HGPS cell (cell line): ENCODE results near the gene DPH1.

- RRBS = 89% methylated on average over 11 of the region's 30 CpGs
Measured at GRCh38 chr17:1474404-1475168, 17.9 kb downstream of the MYO1C start.

- RRBS = no CpG with 5 or more reads among the region's 6 CpGs
Measured at GRCh38 chr17:1517840-1518745, 1.7 kb upstream of the INPP5K start.

GRCh38 chr17:1556604-1557376, 5.8 kb downstream of the PITPNA start:
- RRBS = no CpG with 5 or more reads among the region's 11 CpGs

DNA sequence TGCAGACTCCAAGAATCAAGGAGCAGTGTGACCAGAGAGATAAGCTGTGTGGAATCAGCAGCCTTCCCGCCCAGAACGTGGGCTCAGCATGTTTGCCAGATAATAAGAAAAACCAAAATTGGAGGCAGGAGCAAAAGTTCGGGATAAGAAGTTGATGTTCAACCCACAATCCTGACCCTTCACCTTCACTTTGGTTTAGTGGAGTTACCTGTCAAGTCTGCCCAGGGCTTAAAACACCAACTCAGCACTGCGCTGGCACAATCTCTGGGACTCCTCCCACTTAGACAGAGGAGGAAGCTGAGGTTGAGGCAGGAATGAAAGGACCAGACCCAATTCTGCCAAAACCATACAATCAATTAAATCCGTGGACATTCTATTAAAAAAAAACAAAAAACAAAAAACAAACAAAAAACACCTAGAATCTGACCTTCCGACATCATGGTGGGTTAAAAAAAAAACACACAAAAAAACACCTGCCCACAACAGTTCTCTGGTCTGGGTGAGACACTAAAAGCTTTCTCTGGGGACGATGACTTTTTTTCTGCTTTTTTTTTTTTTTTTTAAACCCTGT, 2.9 kb downstream of the SLC43A2 start:
- RRBS = no CpG with 5 or more reads among the region's 7 CpGs

- RRBS = no CpG with 5 or more reads among the region's 40 CpGs
Measured at GRCh38 chr17:1643806-1644826, 1.4 kb downstream of the SCARF1 start.

GRCh38 chr17:1644827-1645546, 545 bp downstream of the SCARF1 start:
- RRBS = no CpG with 5 or more reads among the region's 16 CpGs

DNA sequence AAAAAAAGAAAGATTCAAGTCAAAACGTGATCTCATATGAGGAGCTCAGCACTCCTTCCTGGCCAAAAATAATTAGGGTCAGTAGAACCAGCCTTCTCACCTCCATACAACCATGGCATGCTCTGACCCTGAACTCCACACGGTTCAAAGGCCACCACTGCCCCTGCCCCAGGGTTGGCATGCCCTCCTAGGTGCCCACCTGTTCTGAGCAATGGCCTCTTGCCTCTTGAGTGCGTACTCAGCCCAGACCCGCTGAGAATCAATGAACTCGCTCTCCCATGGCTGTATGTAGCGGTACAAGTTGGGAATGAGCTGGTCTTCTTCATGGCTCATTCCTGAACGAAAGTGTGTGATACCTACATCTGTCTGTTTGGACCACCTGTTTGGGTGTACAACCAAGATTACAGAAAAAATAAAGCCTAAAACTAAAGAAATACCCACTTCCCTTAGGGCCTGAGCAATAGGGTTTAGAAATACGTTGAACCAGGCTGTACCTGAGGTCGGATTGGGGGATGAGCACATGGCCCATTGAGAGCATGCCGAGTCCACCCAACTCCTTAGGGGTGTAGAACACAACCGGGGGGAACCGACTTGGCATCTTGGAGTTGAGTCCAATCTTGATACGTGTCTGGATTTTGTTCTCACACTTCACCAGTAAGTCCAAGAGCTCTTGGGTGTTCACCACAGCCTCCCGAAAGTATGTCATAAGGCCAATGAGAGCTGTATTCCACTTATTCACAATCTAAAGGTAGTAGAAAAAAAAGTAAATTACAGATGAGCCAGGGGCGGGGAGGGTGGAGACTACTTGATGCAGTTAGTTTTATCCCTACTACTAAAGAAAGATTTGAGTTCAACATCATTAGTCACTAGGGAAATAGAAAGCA, 12.0 kb upstream of the RILP start:
- RRBS = no CpG with 5 or more reads among the region's 15 CpGs

DNA sequence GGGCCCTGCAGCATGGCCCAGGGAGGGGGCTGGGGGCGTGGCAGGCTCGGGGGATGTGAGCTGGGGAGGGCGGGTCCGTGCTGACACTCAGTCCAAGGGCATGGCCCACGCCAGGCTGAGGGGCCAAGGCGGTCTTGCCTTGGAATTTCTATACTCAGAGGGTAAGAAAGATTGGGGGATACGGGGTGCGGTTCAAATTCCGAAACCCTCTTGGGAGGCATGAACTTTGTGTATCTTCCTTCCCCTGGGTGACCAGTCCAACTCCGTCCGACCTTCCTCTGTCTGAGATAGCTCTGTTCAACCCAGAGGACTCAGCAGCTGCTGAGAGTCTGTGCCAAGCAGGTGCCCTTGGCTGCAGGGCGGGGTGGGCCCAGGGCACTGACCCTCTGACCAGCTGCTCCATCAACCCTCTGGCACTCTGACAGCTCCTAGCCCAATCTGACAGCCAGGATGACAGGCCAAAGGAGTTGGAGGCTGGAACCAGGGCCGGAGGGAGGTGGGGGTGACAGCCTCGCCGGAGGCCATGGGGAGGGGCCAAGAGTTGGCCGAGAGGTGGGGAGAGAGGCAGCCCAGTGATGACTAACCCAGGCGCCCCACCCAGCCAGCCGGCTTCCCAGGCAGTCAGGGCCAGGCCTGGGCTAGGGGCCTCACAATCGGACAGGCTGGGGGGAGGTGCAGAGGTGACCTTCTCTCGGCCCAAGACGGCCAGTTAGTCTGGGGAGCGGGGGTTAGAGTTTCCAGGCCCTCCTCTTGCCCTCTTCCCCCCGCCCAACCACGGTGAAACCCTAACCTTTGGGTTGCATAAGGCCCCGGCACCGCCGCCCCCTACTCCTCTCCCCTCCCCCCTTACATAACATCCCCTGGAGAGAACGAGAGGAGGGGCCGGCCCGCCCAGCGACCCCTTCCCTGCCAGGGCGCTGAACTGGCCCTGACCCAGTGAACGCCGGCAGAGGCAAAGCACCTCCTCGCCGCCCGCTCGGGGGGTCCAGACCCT, 4.9 kb upstream of the TLCD2 start:
- RRBS = 2% methylated on average over 15 of the region's 38 CpGs

DNA sequence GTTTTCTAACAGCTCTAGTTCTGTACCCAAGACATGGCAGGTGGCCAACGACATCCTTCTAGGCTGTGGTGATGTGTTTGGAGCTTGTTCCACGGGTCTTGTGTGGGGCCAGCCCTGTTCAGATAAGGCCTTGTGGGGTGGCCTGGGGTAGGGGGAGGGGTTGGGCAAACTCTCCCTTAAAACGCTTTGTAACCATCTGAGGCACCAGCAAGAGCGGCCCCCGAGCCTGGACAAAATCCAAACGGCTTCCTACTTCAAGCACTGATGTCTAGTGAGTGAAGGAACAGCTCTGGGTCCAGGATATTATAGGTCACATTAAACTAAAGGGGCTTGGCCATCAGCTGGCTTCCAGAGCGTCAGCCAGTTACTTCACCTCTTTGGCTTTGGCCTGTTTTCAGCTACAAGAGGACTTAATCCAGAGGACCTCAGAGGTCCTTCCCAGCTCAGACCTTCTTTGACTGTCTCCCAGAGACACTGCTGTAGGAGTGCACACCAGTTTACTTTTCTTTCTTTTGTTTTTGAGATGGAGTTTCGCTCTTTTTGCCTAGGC, 11.9 kb downstream of the SERPINF1 start:
- RRBS = no CpG with 5 or more reads among the region's 8 CpGs

GRCh38 chr17:1960295-1960803, 64.8 kb downstream of the RTN4RL1 start:
- RRBS = no CpG with 5 or more reads among the region's 13 CpGs

GRCh38 chr17:2029793-2030466, at the start of gene DPH1:
Gene DPH1 (plus strand): TSS chr17:2030153.
- RRBS = 1% methylated on average over 2 of the region's 53 CpGs

GRCh38 chr17:2060628-2061205, 5.8 kb downstream of the HIC1 start:
- RRBS = no CpG with 5 or more reads among the region's 14 CpGs

DNA sequence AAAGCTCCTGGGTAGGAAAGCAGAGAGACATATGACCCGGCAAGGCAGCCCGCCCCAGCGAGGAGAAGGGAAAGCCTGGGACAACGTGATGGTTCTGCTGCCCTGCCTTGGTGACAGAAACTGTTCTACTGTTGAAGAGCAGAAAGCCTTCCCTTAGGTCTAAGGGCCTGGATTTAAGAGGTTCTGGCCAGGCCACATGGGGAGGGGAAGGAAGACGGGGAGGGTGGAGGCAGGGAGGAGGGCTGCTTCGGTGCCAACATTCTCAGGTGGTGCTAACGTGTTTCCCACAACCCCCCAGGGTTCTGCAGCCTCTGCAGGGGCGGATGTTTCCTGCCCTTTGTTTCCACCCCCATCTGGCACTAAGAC, 12.5 kb downstream of the HIC1 start:
- RRBS = no CpG with 5 or more reads among the region's 8 CpGs

DNA sequence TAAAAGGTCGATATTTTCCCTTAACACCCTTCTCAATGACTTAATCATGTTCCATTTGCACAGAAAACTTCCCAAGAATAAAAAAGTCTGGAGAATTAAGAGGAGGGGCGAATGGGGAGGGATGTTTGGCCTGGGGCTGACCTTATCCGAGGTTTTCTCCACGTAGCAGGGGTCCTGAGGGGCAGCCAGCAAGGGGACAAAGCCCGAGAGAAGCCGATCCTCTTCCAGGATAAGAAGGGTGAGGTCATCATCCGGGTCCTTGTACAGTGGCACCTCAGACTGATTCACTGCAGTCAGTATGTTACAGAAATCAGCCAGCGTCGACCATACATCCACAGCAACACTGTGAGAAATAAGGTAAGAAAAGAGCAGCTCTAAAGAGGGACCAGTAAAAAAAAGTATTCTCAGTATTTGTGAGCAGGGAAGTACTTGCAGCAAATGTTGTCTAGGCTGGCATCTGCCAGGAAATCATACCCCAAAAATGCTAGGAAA, 117.7 kb downstream of the HIC1 start:
- RRBS = no CpG with 5 or more reads among the region's 9 CpGs

DNA sequence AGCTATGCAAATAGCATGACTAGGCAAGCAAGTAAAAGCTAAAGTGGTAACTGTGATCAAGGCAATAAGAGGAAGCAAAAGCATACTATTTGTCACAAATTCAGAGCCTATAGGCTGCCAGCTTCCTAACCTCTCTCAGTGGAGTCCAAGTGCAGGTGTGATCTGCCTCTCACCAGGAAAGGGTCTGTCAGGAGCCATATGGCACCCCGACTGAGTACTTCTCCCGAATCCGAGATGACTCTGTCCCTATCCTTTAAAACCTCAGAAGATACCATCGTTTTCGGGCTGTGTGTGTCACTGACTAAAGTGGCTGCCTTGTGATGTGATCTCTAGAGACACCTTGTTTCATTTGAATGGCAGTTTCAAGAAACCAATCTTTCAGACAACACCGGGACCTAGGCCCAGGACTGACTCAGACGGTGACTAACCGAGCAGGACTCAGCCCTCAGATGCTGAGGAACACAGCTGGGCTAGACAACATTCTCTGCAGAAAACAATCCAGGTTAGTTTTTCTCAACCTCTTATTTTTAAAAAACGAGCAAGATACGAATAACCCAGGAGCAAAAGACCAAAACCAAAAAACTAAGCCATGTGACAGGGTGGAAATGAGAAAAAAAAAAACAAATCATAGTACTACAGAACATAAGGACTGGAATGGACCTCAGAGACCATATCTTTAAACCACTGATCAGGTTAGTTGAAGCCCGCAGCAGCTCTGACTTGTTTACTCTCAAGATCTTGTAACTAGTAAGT, 63.5 kb downstream of the SMG6 start:
- RRBS = no CpG with 5 or more reads among the region's 11 CpGs

- RRBS = no CpG with 5 or more reads among the region's 8 CpGs
Measured at GRCh38 chr17:2338289-2338813, 1.1 kb downstream of the SGSM2 start.

GRCh38 chr17:2383314-2383782, 17.5 kb downstream of the MNT start:
- RRBS = no CpG with 5 or more reads among the region's 5 CpGs

DNA sequence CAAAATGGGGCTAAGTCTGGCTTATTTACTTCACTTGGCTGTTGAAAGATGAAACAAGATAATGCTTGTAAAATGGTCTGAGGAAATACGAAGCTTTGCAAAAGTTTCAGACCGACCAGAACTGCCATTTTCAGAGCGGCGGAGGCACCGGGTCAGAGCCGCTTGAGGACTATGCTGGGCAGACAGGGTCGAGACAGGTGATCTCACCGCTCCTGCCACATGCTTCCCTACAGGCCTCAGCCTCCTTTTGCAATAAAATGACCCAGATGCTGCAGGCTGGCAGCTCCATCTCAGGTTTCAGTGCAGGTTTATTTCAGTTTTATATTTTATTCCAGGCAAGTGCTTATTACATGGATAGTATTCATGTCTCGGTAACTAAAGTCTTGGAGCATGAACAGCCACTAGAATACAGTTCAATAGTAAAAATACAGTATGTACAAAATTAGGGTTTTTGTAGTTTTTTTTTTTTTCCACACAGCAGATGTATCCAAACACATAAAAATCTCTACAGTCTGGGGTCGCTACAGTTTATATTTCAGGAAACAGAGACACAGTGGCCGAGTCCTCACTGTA, 17.0 kb downstream of the MNT start:
- RRBS = no CpG with 5 or more reads among the region's 11 CpGs

GRCh38 chr17:2387507-2387846, 13.4 kb downstream of the MNT start:
- RRBS = 92% methylated on average over 4 of the region's 11 CpGs

DNA sequence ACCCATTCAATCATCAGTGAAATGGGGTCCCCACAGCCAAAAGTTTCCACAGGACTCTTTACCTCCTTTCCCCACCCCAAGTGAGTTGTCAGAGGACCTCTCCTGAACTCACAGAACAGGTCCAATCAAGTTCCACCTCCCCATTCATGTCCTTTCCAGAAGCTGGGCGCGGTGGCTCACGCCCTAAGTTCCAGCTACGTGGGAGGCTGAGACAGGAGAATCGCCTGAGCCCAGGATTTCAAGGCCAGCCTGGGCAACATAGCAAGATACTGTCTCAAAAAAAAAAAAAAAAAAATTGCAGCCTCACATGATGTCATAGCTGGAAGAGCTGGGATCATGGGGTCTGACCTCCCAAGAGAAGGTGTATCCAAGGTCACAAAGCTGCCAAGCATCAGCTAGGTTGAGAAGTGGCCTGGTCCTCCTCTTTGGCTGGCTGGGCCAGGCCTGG, 5.4 kb upstream of the MNT start:
- RRBS = no CpG with 5 or more reads among the region's 5 CpGs